Metastatic Pancreatic Carcinoma in the Ovary (tissue), 1 donor: ENCODE measurements around a stretch of chr4.

- PRO-cap = no peak
Observed at GRCh38 chr4:39848485-39848995, 129.2 kb downstream of the PDS5A start.

DNA sequence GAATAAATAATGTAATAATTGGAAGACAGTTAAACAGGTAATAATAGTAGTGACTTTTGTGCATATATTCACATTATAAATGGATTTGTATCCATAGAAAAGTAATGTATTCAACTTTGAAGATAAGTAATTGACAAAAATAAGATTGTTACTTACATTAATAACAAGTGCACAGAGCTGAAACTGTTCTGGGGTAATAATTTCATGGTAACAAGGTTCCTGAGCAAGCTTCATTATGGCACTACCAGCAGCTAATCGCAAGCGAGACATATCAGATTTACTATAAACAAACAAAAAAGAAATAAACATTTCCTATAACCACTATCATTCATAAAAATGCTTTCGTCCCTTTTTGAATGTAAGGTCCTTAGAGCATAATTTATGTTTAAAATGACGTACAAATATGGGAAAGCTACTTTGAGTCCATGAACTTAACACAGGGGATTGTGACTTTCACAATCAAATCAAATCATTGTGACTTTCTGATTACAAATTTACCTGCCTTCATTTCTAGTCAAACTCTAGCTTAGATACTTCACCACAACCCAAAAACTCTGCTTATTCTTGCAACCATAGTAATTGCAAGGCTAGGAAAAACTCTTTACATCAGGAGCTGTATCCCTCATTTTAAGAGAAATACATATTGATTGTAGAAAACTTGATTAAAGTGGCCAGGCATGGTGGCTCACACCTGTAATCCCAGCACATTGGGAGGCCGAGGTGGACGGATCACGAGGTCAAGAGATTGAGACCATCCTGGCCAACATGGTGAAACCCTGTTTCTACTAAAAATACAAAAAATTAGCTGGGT lies 114.3 kb downstream of the PDS5A start:
- PRO-cap = no peak

- PRO-cap = no peak
Observed at GRCh38 chr4:39908217-39908961, 69.3 kb downstream of the PDS5A start.

- PRO-cap = bidirectional peak, plus-strand start at chr4:39977418, minus-strand start at chr4:39977370; bidirectional peak, plus-strand start at chr4:39977691, minus-strand start at chr4:39977603
Observed at GRCh38 chr4:39976787-39977795, 620 bp downstream of the PDS5A start.

- PRO-cap = no peak
Observed at GRCh38 chr4:40124666-40125064, 68.0 kb downstream of the N4BP2 start.

DNA sequence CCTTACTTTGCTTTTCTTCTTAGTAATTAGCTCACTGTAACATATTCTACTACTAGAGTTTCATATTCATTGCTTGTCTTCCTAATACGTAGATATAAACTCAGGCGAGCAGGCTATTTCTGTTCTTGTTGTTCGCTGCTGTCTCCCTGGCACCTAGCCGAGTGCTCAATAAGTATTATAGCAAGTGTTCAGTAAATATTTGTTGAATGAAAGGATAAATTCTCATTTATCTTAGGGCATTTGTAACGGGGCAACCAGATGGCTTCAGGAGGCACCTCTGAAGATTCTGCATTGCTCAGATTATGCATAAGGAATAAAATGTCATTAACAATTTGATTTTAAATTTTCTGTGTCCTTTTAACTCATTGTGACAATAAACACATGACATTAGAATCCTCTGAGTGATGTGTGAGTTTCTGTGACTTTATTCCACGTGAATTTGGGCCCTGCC lies 6.7 kb upstream of the RHOH start:
- PRO-cap = no peak

- PRO-cap = no peak
Observed at GRCh38 chr4:40197500-40198794, 1.1 kb downstream of the RHOH start.

DNA sequence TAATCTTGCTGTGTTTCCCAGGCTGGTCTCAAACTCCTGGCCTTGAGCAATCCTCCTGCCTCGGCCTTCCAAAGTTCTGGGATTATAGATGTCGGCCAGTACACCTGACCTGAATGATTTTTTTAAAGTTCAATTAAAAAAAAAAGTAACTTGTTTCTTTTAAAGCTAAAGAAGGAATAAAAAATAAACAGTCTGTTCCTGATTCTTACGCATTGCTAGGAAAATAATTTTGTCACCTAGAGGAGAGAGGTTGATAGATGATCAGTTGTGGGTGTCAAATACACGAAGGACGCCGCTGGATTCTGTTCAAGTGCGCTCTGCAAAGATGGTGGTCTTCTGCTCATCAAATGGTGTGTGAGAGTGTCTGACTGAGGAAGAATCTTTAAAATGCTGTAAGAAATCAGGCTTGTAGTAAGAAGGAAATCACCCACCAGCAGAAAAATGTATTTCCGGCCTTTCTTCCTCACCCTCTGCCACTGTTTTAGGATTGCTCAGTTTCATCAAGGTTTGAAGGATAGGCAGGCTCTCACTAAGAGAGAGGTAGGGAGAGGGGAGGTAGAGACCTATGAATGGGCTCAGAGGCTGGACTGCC lies 28.5 kb downstream of the RHOH start:
- PRO-cap = no peak

- PRO-cap = no peak
Observed at GRCh38 chr4:40283397-40283788, 51.7 kb upstream of the CHRNA9 start.

DNA sequence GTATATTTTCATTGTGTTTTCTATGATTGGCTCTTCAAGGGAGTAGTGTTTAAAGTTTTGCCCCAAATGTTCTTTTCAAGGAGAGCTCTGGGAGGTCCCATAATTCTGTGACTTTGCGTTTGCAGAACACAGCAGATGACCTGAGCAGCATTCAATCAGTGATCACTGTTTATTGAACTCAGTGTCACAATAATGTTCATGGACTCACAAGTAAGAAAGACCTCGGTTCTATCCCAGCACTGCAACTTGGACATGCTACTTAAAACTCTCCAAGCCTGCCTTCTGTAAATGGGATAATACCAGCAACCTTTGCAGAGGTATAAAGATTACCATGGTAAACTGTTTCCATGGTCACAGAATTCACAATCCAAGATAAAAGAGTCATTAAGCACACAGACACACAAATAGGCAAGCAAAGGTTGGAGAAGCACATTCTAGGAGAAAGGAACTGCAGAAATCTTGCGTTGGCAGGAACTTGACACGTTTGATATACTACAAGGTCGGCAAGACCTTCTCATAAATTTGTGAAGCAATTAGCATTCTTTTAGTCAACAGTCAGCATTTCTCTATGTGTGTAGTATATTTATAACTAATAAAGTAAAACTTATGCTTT lies 12.4 kb upstream of the CHRNA9 start:
- PRO-cap = no peak

DNA sequence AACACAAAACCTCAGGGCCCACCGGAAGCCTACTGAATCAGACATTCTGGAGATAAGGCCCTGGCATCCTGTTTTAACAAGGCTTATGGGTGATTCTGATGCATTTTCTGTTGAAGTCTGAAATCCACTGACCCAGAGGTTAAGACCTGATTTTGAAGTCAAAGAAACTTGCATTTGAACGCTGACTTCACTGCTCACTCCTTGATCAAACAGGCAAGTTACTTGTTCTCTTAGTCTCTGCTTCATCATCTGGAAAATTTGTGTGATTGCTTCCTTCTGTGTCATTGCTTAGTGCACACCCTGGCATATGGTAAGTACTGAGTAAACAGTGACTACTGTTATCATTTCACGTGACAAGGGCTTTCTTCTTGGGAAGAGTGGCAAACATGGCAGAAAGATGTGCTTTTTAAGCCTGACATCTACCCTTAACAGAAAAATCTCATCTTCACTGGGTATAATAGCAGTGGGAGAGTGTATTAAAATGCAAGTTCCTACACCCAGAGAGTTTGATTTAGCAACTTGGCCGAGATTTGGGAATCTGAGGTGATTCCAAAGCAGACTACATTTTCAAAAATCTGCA lies 14.7 kb downstream of the CHRNA9 start:
- PRO-cap = no peak

GRCh38 chr4:40394155-40394576 lies 59.0 kb downstream of the CHRNA9 start:
- PRO-cap = no peak

DNA sequence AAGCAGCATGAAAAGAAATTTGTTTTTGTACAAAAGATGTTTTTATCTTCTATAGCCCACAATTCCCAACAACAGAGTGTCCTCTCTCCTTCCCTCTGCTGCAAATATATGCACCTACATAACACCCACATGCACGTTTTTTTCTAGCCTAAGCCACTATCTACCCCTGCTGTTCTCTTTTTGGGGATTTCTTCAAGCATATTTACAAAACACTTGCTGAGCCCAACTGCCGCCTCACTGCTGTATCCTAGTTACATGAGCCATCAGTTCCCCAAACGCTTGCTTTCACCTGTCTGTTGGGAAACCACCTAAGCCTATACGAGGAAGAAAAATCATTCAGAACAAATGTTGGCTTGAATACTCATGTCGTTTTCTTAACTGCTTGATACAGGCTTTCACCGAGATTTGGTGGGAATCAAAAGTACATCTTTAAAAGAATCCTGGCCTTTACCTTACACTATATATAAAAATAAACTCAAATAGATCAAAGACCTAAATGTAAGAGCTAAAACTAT lies 127.3 kb downstream of the CHRNA9 start:
- PRO-cap = no peak

- PRO-cap = no peak
Observed at GRCh38 chr4:40484591-40485084, 145.0 kb downstream of the RBM47 start.

DNA sequence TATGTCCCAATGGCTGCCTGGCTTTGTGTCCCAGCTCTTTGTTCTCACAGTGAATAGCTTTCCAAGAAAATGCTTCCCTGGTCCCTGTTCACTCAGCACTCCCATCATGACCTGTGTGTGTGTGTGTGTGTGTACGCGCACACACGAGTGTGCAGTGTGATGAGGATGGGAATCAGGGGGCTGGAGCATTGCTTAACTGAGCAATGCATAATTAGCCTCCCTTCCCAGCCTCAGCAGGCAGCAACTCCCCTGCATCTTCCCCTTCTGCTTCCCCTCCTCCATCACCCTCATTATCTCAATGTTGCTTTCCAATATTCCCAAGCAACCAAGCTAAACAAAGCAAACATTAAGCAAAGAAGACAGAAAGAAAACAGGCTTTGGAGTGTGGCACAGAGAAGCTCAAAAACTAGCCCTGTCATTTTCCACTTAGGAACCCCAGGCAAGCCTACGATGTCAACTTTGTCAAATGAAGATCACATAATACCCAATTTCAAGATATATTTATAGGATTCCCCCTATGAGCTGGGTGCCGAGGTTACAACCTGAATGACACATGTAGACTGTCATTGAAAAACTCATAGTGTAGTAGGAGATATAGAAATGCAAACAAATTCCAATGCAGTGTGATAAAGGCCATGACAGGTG lies 136.9 kb downstream of the RBM47 start:
- PRO-cap = no peak

- PRO-cap = no peak
Observed at GRCh38 chr4:40734590-40734945, 15.2 kb upstream of the NSUN7 start.

DNA sequence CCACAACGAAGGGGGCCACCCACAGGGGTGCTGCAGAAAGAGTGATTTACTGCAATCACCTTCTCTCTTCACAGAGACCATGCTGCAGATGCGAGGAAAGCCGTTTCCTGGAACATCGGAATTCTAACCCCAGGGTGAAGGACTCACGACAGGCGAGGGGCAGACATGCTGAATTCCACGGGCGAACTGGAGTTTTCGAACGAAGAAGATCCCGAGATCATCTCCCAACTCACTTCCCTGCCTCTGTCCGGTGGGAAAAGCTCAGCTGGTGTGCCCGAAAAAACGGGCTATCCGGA lies 722 bp downstream of the NSUN7 start:
- PRO-cap = no peak

- PRO-cap = bidirectional peak, plus-strand start at chr4:40842745, minus-strand start at chr4:40842445
Observed at GRCh38 chr4:40842522-40843143, 92.9 kb downstream of the NSUN7 start.

GRCh38 chr4:41120202-41120669 lies 94.1 kb downstream of the APBB2 start:
- PRO-cap = no peak

DNA sequence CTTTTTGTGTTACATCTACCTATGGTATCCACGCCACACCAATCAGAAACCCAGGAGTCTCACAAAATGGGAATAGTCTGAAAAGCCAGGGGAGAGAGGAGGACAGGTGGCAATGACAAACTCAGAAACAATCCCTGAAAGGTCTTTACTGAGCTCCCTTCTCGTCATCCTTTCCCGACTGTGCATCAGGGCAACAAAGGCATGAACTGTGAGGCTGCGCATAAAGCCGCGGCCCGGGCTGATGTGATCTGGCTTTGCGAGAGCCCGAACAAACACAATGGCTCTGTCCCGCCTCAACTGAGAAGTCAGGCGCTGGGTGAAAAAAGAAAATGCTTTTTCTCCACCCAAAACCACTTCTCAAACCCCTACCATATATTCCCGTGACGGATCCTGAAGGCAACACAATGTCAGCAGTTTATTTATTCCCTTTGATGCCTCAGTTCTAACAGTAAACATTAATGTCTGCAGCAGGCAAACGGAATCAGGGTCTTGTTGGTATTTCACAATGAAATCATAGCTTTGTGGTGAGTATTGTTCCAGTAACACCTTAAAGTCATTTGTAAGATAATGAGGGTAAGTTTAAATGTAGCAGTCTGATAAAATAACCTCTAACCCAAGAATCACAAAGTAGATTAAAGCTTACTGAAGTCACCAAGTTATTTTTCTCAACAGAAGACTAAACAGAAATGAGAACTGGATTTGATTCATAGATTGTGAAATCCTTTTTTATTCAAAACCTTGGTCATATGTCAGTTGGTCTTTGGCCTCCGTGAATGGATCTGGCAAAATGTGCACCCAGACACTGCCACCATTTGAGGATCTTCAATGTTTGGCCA lies 67.5 kb downstream of the APBB2 start:
- PRO-cap = no peak